UCH-1 (cell line): ENCODE measurements around a stretch of chr12.

DNA sequence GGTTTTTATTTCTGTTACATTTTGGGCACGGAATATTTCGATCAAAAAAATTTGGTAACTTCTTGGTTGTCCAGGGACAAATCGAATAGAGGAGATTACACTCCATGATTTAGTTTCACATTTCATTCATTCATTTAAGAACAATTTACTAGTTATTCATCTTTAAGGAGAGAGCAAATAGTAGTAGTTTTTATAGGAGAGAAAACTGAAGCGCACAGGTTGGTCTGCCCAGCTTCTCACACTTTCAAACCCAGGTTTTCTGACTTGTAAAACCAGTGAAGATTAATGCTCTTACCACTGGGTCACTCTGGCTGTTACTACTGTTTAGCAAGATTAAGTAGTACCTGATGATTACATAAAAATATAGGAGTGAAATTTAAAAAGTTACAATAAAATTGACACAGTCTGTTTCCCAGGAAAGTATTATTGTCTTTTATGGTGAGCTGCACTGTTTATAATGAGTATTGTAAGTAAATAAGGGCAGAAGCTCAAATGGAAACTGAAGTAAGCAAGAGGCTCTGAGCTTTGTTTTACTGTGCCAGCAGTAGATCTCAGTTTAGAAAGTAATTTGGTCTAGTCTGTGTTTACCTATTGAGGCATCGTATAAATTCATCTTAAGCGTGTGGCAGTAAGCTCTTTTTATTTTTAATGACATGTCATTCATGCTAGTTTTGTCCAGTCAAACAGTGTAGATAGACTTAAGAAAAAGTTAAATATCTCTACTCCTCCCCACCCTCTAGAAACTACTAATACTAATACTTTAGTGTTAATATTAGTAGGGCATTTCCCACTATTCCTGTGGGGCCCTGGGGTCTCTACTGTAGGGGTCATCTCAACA, 1.7 kb downstream of the ANO6 start:
- RRBS: no CpG with 5 or more reads among the region's 6 CpGs

GRCh38 chr12:45234100-45235088, 18.5 kb downstream of the ANO6 start:
- RRBS: no CpG with 5 or more reads among the region's 4 CpGs

- RRBS: no CpG with 5 or more reads among the region's 4 CpGs
Measured at GRCh38 chr12:45415161-45415893, 199.4 kb downstream of the ANO6 start.

DNA sequence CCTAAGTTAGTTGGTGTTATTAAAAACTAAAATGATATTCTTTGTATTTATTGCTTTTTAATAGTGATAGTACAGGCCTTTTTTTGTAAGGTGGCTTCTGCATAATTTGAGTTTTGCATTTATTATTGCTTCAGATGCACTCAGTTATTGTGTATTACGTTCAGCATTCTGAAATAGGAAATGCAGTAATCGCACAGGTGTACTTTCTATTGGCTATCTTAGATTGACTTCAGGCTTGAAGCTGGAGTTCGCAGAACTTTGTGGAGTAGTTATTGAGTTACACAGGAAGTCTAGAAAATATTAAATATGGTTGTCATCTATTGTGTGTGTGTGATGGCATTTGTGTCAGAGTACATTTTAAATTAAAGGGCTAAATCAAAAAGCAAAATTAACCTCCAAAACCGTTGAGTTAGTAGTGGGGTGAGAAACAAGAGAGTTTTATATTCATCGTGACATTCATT, 2.7 kb downstream of the ARID2 start:
- RRBS: no CpG with 5 or more reads among the region's 5 CpGs

GRCh38 chr12:45954618-45955068, 35.7 kb downstream of the SCAF11 start:
- RRBS: no CpG with 5 or more reads among the region's 3 CpGs

DNA sequence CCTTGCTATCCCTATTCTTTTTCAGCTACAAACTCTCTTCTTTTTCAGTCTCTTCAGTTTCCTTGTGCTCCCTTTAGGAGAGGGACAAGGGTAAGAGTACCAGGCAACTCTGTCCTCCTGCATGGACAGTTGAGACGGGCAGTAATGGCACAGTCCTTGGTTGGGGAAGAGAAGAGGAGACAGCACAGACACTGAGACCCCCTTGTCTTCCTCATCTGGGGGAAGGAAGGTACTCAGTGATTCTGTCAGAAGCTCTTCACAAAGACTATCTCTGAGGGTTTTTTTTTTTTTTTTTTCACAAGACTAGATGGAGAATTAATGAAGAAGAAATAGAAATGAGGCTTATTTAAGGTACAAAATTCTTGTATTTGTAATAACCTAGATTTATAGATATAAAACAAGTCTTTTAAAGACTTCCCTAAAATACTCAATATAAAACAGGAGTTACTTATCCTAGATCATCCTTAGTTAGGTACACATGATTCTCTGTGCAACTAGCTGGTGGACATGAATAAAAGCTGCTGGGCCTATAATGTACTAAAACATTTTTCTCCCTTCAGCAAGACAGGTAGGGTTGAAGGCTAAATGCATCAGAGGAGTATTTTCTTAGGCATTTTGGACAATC, 81.2 kb downstream of the SLC38A1 start:
- RRBS: no CpG with 5 or more reads among the region's 1 CpG

- RRBS: no CpG with 5 or more reads among the region's 10 CpGs
Measured at GRCh38 chr12:46194199-46195031, 74.4 kb downstream of the SLC38A1 start.

DNA sequence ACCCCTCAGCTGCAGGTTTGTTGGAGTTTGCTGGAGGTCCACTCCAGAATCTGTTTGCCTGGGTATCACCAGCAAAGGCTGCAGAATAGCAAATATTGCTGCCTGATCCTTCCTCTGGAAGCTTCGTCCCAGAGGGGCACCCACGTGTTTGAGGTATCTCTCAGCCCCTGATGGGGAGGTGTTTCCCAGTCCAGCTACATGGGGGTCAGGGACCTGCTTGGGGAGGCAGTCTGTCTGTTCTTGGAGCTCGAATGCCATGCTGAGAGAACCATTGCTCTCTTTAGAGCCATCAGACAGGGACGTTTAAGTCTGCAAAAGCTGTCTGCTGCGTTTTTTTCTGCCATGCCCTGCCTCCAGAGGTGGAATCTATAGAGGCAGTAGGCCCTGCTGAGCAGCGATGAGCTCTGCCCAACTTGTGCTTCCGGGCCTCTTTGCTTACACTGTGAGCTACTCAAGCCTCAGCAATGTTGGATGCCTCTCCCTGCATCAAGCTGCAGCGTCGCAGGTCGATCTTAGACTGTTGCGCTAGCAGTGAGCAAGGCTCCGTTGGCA, 73.6 kb downstream of the SLC38A1 start:
- RRBS: no CpG with 5 or more reads among the region's 12 CpGs

- RRBS: no CpG with 5 or more reads among the region's 2 CpGs
Measured at GRCh38 chr12:46224275-46224772, 44.5 kb downstream of the SLC38A1 start.

GRCh38 chr12:46228231-46228658, 40.6 kb downstream of the SLC38A1 start:
- RRBS: no CpG with 5 or more reads among the region's 5 CpGs

DNA sequence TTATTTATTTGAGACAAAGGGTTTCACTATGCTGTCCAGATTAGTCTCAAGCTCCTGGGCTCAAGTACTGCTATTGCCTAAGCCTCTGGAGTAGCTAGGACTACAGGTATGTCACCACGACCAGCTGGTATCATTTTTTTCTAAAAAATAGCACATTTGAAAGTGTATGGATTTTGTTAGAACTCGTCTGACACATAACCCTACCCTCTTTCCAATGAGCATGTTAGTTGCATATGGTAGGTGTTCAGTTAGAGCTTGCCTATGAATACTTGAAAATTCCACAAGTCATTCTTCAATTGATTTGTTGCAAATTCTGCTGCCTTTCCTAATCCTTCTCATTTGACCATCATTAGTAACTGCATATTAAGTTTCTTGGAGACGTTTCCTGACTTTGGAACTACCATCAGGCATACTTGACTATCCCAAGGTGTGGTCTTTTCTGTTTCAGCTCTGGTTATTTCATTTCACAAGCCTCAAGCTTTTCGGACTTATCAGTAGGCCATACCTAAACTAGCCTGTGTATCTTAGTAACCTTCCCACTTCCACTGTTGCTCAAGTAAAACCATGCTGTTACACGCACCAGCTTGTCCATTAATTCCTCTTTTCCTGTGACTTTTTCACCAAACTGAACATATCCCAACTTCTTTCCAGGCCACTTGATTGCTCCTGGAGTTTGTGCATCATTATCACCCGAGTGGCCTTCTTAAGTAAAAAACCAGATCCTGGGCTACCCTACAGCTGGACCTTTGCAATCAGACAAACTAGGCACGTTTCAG, 15.3 kb downstream of the SLC38A2 start:
- RRBS: no CpG with 5 or more reads among the region's 7 CpGs

GRCh38 chr12:46360437-46361372, 11.9 kb downstream of the SLC38A2 start:
- RRBS: no CpG with 5 or more reads among the region's 4 CpGs

- RRBS: no CpG with 5 or more reads among the region's 2 CpGs
Measured at GRCh38 chr12:46362932-46363355, 9.6 kb downstream of the SLC38A2 start.

GRCh38 chr12:46364778-46365550, 7.6 kb downstream of the SLC38A2 start:
- RRBS: no CpG with 5 or more reads among the region's 3 CpGs

DNA sequence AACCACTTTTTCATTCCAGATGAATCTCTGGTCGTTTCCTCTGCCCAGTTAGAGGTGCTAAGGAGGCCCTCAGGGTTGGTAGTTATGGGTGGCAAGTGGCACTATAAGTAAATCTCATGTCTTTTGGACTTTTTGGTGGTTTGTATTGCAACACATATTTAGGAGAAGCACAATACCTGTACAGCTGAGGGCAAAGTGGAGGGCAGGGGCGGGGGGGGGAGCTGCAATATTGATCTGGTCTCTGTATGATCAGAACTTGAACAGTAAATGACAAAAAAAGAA, 1.9 kb upstream of the SLC38A2 start:
- RRBS: no CpG with 5 or more reads among the region's 2 CpGs

DNA sequence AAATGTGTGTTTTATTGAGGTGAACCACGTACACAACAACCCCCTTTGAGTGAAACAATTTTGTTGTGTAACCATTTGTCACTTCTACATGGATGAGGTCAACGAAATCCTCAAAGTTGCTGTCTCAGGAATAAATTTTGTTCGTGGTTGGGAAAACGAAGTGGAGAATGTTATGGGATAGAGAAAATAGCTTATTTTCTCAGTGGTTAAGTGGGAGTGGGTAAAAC, 10.0 kb upstream of the SLC38A2 start:
- RRBS: no CpG with 5 or more reads among the region's 4 CpGs

DNA sequence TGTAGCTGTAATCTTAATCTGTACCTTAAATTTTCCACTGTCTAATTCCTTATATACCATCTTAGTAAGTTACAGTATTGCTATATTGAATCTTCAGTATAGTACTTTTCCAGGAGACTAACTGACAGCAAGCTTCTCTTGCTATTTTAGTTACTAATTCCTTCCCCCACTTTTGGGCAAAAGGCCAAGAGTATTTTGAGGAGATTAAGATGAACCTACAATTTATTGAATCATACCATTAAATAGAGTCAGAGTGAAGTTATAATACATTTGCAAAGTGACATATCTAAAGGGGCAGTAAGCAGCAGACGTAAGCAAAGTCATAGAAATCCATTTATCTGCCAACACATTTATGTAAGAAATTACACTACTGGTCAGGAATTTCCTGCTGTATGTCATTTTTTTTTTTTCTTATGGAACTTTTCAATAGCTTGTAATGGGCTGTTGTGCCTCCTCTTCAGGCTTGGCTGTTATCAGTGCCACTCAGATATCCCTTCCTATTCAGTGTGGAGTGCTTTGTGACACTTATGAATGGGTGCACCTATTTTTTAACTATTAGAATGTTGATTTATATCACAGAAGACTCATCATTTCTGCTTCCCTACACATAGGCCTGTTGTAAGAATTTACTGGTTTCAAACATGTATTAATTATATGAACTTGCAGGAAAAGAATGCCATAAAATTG, 59.2 kb upstream of the SLC38A2 start:
- RRBS: no CpG with 5 or more reads among the region's 1 CpG

DNA sequence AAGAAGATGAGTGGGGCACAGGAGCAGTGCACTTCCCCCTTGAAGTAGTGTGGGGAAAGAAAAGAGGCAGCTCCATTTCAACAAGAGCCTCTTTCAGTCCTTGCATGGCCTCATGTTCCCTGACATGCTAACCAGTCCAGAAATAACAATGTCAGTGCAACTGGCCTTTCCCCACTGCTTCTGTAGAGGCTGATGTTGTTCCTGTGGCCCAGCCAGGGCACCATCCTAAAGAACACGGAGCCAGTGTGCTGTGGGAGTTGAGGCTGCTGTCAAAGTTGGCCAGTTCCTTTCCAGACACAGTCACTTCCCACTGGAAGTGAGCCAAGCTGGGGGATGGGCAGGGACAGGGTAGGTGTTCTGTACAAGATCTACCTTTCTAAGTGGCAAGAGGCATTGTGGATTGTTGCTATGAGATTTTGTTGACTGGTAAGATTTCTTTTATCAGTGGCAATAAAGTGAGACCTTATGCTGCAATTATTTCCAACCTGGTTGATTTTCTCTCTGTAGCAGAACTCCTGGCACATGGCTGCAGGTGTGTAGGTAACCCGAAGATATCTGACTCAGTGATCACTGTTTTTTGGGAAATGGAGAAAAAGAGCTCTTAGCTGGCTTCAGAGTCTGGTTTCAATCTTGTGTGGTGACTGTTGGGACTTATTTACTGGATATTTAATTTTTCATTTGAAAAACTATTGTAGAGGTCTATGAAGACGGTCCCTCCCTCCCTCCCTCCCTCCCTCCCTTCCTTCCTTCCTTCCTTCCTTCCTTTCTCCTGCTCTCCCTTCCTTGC, 77.9 kb upstream of the SLC38A2 start:
- RRBS: no CpG with 5 or more reads among the region's 3 CpGs

DNA sequence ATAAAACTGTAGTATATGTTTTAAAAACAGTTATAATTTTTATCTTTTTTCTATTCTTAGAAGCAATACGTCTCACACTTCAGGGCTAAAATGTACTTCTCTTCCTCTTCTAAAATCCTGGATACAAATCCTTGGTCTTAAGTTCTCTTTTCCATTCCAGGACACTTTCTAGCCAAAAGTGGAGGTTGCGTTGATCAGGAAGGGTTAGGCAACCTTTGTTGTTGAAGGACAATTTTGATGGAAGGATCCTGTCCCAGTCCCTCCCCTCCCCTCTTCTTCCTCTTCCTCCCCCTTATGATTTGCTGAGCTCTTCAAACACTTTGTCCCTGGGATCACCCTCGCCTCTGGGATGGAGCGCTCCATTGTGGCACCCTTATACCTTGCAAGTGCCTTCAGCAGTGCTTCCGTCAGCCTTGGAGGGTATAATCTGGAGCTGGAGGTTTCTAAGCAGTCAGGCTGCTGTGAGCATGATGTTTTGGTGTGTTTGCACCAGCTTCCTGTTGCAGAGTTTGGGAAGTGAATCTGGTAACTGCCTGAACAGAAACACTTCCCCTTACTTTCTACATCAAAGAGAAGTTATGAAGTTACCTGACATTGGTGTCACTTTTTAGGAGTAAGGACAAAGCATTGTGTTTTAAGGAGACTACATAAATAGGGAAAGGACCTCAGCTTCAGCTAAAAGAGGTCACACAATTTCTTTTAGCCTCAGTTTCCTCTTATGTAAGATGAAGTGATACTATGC, 87.5 kb upstream of the SLC38A2 start:
- RRBS: no CpG with 5 or more reads among the region's 5 CpGs